AG09309 (cell line): ENCODE data around the genes TSPYL1 and TRAPPC3L.

GRCh38 chr6:111603959-111604760 lies 1.5 kb downstream of the TRAF3IP2 start:
- RRBS, result no CpG with 5 or more reads among the region's 9 CpGs

- RRBS, result no CpG with 5 or more reads among the region's 10 CpGs
Measured at GRCh38 chr6:111615044-111615582, 9.4 kb upstream of the TRAF3IP2 start.

DNA sequence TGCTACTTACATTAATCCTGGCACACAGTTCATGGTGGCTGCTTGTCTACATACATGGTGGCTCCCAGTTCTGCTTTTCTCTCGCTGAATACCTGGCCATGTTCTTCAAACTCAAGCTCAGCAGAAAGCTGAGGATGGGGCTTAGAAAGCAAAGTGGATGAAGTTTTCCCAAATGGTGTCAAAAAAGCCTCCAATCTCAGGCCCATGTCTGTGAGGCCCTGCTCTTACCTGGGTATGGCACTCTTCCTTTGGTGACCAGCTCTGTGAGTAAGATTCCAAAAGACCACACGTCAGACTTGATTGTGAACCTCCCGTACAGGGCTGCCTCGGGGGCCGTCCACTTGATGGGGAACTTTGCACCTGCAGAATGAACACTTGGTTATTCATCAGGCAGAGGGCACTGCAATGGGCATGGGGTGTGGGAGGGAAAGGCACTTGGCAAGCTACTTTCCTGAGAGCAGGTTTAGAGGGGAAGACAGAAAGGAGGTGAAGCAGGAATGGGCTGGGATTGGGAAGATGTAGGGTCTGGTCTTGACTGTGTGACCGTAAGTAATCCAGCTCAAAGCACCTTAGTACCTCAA lies 68.7 kb upstream of the TRAF3IP2 start:
- RRBS, result no CpG with 5 or more reads among the region's 6 CpGs

DNA sequence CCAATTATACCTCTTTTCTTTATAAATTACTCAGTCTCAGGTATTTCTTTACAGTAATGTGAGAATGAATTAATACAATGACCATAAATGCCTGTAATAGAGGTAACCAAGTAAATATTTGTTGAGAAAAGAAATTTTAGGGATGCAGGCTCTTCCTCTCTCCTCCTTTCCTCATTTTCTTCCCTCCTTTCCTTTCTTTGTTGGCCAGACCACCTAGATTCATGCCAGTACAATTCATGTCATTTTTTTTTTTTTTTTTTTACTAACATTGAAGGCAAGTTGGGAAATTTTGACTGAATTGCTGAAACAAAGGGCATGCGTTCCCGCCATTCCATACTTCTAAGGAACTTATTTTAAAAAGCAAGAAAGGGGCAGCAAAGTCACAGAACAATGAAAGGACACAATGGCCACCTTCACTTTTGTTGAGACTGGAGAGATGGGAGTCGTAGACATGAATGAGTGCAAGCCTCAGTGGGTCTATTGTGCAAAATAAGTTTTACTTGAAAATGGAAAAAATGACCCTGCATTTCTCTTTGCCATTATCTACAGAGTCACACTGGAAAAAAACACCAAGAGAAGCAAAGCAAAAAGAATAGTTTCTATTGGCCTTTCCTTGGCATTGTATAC lies 122.7 kb downstream of the FYN start:
- RRBS, result no CpG with 5 or more reads among the region's 3 CpGs

GRCh38 chr6:111773793-111774515 lies 99.3 kb downstream of the FYN start:
- RRBS, result no CpG with 5 or more reads among the region's 6 CpGs

DNA sequence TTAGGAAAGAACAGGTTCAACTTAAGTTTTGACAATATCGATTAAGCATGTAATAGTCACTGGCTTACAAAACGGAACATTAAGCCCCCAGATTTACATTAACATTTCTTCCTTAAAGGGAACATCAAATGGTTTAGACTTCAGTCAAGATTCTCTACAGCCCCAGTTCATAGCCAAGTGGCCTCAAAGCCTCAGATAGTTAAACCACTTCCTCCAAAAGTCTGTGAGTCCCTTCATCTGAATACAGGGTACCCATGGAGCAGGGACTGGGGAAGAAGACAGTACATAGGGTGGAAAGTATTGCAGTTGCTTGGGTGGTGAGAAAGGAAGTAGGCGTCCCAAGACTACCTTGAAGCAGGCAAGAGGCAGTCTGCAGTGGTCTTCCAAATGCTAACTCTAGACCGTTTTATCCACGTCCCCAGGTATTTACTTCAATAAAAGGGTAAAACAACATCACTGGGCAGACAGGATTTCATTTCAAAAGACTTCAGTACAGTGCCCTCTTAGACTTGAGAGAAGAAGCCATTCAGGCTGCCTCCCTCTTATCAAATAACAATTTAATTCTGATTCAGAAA lies 2.1 kb downstream of the FYN start:
- RRBS, result no CpG with 5 or more reads among the region's 5 CpGs

- RRBS, result no CpG with 5 or more reads among the region's 7 CpGs
Measured at GRCh38 chr6:111874146-111874785, 1.0 kb upstream of the FYN start.

- RRBS, result no CpG with 5 or more reads among the region's 3 CpGs
Measured at GRCh38 chr6:111990266-111990673, 63.6 kb upstream of the CCN6 start.

DNA sequence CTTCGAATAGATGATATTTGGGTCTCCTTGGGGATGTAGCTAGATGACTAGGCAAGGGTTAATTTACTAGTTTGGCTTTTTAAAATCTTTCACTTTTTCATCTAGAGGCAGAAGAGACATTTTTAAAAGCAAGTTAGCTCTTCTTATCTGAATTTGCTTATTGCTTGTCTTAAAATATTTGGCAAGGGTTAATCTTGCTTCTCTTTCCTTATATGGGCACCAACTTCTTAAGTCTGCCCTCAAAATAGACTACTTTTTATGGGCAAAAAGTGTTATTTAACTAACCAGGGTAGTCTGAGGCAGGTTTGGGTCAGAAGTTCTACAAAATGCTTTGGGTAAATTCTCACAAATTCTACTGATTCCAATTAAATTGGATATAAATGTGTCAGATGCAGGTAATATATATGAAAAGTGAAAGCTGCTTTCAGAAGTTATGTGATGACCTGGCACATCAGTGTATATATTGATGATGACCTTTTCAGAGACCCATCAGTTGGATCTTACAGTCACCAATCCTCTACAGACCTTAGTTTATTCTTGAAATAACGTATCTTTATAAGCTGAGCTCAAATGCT lies 44.1 kb downstream of the FAM229B start:
- RRBS, result no CpG with 5 or more reads among the region's 2 CpGs

DNA sequence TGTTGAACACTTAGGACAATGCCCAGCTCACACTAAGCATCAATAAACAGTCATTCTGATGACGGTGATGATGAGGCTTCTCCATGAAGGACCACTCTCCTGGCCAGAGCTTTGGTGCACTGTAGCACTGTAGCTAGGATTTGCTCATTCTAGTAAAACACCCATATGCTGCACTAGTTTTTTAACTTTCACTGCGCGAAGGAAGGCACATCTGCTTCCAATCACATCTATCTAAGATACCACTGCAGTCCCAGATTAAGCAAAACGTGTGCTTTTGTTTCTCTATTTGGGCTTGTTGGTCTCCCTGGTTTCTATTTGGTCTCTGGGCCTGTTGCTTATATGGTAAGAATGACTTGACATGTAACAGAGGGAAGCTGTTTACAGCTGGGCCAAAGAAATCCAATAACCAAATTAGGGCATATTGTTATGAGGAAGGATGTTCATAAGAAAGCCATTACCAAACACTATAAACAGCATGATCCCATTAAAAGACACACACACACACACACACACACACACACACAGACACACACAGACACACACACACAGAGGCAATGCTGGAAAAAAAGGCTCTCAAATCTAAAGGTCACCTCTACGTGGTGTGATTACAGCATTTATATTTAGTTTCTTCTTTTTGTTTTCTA lies 62.4 kb downstream of the FAM229B start:
- RRBS, result no CpG with 5 or more reads among the region's 5 CpGs

- RRBS, result no CpG with 5 or more reads among the region's 5 CpGs
Measured at GRCh38 chr6:112150358-112150728, 63.0 kb downstream of the FAM229B start.

GRCh38 chr6:113649181-113649638 lies 207.9 kb upstream of the MARCKS start:
- RRBS, result no CpG with 5 or more reads among the region's 7 CpGs

DNA sequence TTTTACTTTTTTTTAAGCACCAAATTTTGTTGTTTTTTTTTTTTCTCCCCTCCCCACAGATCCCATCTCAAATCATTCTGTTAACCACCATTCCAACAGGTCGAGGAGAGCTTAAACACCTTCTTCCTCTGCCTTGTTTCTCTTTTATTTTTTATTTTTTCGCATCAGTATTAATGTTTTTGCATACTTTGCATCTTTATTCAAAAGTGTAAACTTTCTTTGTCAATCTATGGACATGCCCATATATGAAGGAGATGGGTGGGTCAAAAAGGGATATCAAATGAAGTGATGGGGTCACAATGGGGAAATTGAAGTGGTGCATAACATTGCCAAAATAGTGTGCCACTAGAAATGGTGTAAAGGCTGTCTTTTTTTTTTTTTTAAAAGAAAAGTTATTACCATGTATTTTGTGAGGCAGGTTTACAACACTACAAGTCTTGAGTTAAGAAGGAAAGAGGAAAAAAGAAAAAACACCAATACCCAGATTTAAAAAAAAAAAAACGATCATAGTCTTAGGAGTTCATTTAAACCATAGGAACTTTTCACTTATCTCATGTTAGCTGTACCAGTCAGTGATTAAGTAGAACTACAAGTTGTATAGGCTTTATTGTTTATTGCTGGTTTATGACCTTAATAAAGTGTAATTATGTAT lies 3.7 kb downstream of the MARCKS start:
- RRBS, result no CpG with 5 or more reads among the region's 3 CpGs

DNA sequence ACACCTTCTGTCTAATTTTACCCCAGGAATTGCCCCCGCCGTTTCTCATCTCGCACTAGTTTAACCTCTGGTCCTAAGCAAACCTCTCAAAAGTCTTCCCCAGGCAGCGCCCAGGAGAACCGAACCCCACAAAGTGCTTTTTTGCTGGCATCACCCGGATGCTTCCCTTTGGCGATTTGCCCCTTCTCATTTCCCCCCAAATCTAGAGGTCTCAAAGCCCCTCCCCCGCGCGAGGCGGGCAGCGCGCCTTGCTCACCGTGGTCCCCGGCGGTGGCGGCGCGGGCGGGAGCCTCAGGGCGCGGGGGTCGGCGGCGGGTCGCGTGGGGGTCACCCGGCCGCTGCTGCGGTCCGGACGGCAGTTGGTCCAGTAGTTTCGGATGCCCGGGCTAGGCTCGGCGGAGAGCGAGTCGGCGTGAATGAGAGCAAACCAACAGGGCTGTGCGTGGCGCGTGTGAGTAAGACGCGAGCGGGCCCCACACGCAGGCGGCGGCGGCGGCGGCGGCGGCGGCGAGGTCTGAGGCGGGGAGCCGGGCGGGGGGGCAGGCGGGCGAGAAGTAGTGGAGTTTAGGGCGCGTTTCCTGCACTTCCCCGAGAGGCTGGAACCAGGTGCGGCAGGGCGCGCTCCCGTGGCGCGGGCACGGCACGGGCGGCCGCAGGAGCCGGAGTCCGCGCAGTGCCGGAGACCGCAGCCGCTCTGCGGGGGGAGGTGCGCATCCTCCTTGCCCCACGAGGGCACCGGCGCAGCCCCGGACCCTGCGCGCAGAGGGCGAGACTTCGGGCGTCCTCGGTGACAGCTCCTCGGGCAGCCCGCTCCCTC lies 676 bp downstream of the HS3ST5 start:
- RRBS, result 3% methylated on average over 27 of the region's 93 CpGs

DNA sequence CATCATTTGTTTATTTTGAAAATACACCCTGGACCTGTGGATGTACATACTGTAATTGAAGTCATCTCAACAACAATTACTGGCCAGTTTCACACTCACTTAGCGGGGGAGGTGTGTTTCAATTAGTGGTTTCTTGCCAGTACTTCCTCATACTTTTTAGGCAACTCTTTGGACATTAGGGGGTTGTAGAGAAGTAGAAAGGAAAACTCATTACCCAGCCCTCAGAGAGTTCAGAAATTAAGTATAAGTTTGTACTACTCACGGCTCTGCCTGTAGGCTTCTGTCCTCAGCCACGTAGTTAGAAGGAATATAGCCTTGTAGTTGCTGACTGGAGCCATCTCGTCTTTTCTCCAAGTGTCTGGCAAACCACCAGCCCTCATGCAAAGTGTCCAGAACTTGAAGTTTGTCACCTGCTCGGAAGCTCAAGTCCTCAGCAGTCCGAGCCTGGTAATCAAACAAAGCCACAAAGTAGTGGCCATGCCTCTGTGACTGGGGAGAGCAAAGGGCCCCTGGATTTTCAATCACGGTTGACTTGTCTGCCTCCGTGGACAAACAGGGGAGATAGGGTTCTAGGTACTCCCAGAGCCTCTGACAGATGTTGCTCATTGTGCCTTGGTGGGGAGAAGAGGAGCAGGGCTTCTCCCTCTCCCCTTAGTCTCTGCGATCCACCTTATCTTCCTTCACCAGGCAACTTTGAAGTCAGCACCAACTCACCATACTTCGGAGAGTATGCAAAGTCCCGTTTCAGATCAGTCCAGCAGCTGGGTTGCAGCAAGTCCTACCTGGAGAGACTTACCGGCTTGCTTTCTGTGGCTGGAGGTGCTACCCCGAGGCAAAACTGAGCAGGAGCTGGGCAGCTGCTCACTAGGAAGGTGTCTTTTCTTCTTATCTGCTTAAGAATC lies 734 bp downstream of the FRK start:
- RRBS, result no CpG with 5 or more reads among the region's 13 CpGs

DNA sequence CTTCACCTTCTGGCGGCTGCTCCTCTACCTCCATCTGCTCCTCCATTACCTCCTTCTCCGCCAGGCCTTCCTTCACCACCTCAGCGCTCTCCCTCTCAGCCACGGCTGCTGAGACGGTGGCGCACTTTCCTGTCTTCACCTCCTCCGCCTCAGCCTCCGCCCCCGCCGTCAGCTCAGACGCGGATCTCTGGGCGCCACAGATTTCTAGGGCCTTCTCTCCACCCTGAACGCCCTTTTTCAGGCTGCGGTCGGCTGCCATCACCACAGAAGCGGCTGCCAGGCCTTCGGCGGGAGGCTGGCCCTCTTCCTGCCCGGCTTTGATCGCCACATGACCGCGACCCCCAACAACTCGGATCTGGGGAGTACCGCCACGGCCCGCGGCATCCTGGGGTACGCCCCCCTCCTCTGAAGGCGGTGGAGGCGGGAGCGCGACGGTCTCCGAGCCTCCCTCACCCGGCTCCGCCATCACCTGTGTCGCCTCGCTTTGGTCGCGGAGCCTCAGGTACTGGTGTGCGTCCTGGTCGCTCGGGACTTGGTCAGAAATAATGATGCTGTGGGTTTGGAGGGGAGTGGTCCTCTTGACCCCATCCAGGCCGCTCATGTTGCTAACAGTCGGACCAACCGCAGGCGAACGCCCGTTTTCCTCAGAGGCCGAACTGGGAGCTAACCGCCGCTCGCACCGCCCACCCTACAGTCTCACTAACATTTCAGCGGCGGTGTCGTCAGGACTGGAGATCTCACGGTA lies at the start of gene TSPYL1:
Gene TSPYL1 (minus strand): TSS at position 701 of the 745 bp plus-strand sequence.
- RRBS, result no CpG with 5 or more reads among the region's 59 CpGs

DNA sequence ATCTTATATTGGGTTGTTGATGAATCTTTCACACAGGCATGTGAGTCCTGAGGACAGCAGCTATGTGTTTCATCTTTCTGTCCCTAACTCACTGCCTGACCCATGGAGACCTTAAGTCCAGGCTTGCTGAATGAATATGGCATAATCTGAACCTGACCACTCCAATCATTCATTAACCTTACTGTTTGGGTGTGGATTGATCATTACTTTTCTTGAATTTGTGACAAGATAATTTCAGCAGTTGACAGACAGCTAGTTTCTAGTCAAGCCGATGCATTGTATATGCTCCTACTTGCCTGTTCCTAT lies 27.3 kb upstream of the TSPYL1 start:
- RRBS, result no CpG with 5 or more reads among the region's 1 CpG

DNA sequence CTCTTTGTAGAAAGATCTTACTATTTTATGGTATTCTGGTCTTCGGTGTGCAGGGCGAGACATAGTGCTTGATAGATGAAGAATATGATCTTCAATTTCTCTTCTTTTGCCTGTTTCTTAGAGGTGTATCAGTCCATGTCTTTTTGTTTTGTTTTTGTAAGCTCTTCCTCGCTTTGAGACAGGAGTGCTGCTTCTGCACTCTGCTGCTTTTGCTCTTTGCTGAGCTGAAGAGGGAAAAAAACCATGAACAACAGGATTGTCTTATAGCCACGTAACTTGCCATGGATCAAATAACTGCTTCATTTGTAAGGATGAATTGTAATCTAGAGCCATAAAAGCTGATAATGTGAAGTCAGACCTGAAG lies at the start of gene TRAPPC3L:
Gene TRAPPC3L (minus strand): TSS at position 233 of the 364 bp plus-strand sequence.
- RRBS, result no CpG with 5 or more reads among the region's 4 CpGs

- RRBS, result no CpG with 5 or more reads among the region's 6 CpGs
Measured at GRCh38 chr6:116557679-116558342, 4.3 kb downstream of the CALHM4 start.

GRCh38 chr6:116592780-116593137 lies 21.5 kb downstream of the RWDD1 start:
- RRBS, result no CpG with 5 or more reads among the region's 1 CpG